Camera-type eye (tissue), 1 donor: ENCODE data around the genes CCDC120, CLCN5, DGKK, EZHIP and SSX7.

DNA sequence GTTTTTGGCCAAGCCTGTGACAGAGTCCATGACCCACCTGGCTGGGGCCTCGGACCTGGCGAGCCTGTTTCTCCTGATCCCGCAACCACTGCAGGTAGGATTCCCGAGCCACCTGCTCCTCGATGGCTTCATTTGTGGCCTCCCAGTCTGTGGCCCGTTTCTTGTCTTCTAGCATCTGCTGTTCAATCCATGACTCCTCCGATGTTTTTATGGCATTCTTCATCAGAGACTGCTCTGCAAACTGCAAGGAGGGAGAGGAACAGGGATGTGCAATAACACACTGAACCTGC is 6.9 kb upstream of the PIM2 start:
- RAMPAGE, long total RNA = no peak

- RAMPAGE, long total RNA = no peak
Measured at GRCh38 chrX:48934457-48935241, 15.8 kb upstream of the PIM2 start.

GRCh38 chrX:48970972-48971642 is 537 bp downstream of the KCND1 start:
- RAMPAGE, long total RNA = no peak

GRCh38 chrX:49058681-49059141 is at the start of gene CCDC120:
TSS of gene CCDC120 (plus strand) at chrX:49058999.
- RAMPAGE, long total RNA = no peak

- RAMPAGE, long total RNA = no peak
Measured at GRCh38 chrX:49141645-49142526, 18.4 kb upstream of the GPKOW start.

- RAMPAGE, long total RNA = no peak
Measured at GRCh38 chrX:49166900-49168090, 4.4 kb upstream of the PLP2 start.

DNA sequence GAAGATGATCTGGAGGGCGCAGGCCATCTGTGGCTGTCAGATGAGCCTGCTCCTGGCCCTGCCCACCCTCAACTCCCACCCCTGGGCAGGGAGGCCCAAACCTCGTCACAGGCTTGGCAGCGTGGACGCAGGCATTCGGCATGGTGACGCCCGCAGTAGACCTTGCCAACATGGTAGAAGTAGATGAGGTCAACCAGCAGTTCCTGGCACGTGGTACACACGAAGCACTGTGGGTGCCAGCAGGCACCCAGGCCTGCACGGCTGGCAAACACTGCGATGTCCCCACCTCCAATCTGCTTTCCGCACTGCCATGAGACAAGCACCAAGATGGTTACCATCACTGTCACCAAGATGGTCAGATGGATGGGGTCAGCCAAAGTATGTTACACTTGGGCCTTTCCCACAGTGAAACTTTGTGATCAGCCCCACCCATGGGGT is 6.5 kb downstream of the PLP2 start:
- RAMPAGE, long total RNA = no peak

GRCh38 chrX:49840815-49841286 is 11.7 kb downstream of the PAGE4 start:
- RAMPAGE, long total RNA = no peak

- RAMPAGE, long total RNA = no peak
Measured at GRCh38 chrX:49922228-49922851, at the start of gene CLCN5. TSS of gene CLCN5 (plus strand) at chrX:49922596.

- RAMPAGE, long total RNA = no peak
Measured at GRCh38 chrX:50470752-50471339, at the start of gene DGKK. TSS of gene DGKK (minus strand) at chrX:50470825.

- RAMPAGE, long total RNA = no peak
Measured at GRCh38 chrX:50565037-50565452, 94.4 kb upstream of the DGKK start.

DNA sequence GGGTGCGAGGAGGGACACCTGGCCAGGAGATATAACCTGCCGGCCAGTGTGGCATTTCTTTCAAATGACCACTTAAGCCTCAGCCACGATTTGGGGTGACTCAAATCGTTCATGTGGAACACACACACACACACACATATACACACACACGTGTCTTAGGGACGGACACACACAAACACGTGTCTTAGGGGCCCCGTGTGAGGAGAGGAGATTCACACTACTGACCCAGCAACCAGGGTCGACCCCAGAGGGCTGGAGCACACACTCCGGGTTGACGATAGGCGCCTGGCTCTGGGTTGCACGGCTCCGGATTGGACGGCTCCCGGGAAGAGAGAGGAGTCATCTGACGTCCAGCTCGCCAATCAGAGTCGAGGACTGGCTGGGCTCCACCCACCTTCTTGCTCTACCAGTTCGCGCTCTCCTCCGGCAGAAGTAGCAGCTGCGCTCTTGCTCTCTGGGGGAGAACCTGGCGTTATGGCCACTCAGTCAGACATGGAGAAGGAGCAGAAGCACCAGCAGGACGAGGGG is at the start of gene EZHIP:
Gene EZHIP (plus strand): TSS at position 406 of the 528 bp plus-strand sequence.
- RAMPAGE, long total RNA = no peak

- RAMPAGE, long total RNA = no peak
Measured at GRCh38 chrX:52261385-52261620, 76.6 kb downstream of the MAGED4 start.

GRCh38 chrX:52368449-52368849 is 372 bp upstream of the XAGE2 start:
- RAMPAGE, long total RNA = no peak

DNA sequence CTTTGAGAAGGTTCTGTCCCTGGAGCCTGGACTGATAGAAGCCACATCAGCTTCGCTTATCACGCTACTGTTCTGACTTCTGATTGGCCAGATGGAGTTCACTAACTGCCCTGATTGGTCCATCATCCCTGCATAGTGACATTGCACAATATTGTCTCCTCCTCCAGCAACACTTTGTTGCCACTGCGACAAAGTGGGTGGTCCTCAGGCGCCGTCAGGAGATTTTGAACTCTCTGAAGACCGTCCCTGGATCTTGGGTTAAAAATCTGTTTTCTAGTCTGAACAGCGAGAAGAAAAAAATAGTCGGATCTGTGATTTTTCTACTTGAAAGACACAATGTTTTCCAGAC is at the start of gene SSX7:
Gene SSX7 (minus strand): TSS at position 30 of the 349 bp plus-strand sequence.
- RAMPAGE, long total RNA = no peak

DNA sequence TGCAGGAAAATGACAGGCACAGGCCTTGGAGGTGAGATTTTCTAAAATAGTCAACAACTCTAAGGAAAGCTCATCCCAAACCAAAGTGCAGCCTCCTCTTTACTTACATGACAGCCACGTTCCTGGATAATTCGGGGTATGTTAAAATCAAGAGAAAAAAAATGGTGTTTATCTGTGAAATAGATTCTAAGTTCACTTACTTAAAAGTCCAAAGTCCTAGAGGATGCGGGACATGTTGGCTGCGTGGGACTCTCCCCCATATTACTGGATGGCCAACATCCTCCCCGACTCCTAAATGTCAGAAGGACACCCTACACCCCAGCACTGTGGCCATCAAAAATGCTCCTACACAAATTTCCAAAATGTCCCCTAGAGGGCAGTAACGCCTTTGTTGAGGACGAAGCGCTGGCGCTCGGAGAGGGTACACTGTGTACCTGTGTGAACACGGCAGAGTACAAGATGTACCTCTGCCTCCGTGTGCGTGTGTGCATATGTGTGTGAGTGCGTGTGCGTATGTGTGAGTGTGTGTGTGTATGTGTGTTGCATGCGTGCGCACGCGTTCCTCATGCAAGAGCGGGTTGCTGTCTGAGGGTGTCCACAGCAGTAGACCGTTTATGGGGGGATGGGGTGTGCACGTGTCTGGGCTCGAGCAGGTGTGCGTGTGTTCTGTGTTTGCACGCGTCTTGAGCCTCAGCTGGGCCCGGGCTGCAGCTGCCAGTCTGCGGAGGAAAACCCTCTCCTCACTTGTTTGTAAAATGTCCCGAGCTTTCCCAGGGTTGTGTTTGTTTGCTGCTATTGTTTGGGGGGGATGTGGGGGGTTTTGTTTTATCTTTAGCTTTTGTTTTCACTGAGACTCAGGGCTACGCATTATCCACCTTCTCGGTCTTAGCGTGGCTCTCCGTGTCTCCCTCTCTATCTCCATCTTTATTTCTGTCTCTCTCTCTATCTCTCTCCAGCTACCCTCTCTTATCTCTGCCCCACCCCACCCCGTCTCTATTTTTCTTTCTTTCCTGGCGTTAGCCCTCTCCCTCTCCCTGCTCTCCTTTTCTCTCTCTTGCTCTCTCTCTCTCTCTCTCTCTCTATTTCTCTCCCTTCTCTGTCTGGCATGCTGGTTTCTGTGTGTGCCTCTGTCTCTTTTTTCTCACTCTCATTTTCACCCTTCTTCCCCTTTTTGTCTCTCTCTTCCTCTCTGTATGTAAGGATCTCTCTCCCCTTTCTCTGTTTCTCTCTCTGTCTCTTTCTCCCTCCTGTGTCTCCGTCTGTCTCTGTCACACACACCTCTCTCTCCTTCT is 10.4 kb upstream of the TSPYL2 start:
- RAMPAGE, long total RNA = no peak

DNA sequence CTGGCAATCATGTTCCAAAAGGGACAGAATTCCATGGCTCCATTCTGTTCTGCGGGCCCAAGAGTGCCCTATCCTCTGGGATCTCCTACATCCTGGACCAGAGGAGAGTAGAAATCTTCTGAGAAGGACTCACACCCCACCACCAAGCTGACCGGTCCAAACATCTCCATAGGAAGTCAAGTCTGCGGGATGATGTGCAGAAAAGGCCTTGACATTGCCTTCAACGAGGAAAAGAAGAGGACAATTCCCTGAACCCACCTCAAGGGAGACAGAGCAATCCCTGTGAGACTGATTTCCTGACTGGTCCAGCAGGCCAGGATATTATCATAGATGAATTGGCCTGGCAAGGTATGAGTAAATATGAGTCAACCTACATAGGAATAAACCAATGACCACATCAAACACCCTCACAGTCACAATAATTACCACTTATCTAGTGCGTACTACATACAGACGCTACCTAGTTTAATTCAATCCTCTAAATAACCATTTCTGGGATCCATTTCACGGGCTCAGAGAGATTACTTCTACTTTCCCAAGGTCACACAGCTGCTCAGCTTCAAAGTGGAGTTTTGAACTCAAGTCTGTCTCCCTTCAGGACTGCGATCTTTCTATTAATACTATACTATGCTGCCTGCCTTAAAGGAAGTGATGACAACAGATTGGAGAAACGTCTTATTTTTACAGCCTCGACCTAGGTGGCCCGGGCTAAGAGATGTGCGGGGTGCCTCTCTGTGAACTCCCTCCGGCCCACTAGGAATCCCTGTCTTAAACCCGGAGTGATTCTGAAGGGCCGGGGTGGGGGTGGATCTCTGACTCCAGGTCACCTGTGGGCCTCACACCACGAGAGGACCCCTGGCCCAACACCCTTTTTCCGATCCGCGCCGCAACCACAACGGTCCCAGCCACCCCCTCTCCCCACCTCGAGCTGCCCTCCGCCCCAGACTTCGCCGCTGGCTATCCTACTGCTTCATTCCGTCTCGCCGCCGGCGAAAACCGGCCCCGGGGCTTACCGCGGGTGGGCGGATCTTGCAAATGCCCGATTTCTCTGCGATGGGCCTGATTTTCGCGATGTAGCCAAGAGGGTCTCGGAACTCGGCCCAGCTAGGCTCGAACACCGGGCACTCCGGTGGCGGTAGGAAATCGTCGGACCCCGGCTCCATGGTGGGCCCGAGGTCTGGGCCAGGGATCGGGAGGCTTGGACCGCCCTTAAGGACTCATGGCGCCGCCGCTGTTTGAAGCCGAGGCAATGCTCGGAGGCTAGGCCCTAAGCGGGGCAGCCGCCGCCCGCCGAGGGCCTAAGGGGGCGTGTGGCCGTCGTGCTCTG is 817 bp downstream of the KDM5C start:
- RAMPAGE, long total RNA = no peak

GRCh38 chrX:53233491-53234042 is 8.6 kb upstream of the KDM5C start:
- RAMPAGE, long total RNA = no peak

GRCh38 chrX:53281031-53281928 is 39.9 kb downstream of the IQSEC2 start:
- RAMPAGE, long total RNA = no peak

- RAMPAGE, long total RNA = no peak
Measured at GRCh38 chrX:53404656-53405736, 17.5 kb downstream of the SMC1A start.